Mesenchymal stem cell of Wharton's jelly (primary cell): ENCODE measurements around the genes SIRT1, STOX1 and DDX50.

DNA sequence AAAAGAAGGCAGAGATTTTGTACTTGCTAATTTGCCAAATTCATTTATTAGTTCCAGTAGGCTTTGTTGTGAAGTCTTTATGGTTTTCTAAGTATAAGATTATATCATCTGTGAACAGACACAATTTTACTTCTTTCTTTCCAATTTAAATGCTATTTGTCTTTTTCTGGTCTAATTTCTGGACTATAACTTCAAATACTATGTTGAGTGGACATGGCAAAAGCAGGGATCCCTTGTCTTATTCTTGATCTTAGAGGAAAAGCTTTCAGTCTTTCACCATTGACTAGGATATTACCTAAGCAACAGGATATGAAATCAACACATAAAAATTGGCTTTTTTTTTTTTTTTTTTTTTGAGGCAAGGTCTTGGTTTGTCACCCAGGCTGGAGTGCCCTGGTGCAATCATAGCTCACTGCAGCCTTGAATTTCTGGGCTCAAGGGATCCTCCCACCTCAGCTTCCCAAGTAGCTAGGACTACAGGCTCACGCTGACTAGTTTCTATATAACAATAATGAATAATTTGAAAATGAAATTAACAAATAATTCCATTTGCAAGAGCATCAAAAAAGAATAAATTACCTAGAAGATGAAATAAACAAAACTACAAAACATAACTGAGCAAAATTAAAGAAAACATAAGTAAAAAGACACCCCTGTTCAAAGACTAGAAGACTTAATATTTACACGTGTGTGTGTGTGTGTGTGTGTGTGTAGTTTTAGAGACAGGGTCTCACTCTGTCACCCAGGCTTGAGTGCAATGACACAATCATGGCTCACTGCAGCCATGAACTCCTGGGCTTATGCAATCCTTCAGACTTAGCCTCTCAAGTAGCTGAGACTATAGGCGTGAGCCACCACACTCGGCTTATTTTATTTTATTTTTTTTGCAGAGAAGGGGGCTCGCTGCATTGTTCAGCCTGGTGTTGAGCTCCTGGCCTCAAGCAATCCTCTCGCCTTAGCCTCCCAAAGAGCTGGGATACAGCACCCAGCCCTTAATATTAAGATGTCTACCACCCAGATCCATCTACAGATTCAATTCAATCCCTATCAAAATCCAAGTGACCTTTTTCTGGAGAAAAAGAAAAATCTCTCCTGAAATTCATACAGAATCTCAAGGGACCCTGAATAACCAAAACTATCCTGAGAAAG lies 90.6 kb downstream of the JMJD1C start:
- CAGE, long polyA plus RNA: no peak

GRCh38 chr10:63465019-63465806 lies 564 bp downstream of the JMJD1C start:
- CAGE, long polyA plus RNA: no peak

GRCh38 chr10:63496528-63497011 lies 24.6 kb upstream of the REEP3 start:
- CAGE, long polyA plus RNA: no peak

DNA sequence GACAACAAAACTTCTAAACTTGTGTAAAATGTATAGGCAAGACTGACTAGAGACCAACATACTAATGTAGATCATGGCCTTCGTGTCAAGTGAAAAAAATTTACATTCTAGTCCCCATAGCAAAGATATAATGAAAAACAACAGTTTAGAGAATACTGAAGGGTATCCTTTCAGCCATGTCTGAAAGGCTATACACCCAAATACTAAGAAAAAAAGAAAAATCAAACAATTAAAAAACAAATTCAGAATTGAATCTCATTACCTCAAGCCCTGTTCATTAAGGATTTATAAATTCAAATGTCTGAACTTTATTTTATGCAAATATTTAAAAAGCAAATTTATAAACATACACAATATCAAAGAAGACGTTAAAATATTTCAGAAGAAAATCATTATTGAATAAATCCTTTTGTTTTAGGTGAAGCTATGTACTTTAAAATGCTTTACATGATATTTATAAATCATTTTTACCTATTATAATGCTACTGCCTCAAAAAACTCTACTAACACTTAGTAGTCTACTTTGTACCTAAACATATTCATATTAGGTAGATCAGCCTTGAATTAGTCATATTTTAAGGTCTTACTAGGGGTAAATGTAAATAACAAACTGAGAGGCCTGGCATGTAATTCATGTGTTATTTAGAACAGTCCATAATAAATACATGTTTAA lies 21.6 kb upstream of the REEP3 start:
- CAGE, long polyA plus RNA: no peak

DNA sequence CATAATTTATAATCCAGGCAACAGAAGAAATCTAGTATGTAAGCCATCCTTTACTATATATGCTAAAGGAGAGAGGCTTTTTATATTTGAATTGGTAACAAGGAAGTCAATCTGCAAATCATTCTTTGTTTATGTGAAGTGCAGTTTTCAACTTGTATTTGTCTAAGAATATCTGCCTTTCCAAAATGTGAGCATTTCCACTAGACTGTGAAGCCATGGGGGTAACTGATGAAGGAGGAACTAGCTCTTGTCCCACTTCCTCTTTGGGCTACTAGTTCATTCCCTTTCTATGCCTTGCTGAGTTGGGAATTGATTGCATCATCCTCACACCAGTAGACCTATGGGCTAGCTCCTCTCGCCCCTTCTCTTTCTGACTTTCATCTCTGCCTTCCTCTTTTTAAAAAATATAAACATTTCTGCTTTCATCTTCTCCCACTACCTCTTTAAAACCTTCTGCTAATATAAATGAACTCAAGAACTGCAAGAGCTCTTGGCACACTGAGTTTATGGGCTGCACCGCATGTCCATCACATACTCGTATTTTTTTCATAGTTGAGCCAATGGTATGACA lies 181.8 kb downstream of the REEP3 start:
- CAGE, long polyA plus RNA: no peak

GRCh38 chr10:63711316-63711901 lies 190.2 kb downstream of the REEP3 start:
- CAGE, long polyA plus RNA: no peak

- CAGE, long polyA plus RNA: no peak
Measured at GRCh38 chr10:67230494-67231429, 304.9 kb downstream of the LRRTM3 start.

DNA sequence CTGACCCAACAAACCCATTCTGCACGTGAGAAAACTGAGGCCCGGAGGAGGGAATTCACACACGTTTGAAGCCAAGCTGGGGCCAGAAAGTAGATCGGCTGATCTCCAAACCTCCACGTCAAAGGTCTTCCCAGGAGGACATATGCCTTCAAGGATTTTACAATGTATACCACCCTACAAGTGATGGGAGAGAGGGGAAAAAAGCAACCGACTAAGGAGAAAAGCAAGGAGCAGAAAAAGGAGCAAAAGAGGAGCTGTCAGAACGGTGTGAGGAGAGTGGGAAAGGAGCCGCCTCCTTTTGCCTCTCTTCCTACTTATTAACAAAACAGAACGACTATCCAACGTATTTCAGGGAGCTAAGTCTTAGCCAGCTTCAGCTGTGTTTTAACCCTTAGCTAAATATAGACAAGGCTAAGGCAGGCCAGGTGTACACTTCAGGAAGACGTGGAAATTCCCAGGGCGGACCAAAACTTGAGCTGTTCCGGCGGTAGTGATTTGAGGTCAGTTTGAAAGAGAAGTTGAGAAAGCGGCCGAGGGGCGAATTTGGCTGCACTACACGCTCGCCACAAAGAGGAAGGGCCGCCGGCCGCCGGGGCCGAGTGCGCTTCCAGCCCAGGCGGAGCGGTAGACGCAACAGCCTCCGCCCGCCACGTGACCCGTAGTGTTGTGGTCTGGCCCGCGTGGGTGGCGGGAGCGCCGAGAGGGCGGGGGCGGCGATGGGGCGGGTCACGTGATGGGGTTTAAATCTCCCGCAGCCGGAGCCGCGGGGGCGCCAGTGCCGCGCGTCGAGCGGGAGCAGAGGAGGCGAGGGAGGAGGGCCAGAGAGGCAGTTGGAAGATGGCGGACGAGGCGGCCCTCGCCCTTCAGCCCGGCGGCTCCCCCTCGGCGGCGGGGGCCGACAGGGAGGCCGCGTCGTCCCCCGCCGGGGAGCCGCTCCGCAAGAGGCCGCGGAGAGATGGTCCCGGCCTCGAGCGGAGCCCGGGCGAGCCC lies at the start of gene SIRT1:
Gene SIRT1 (plus strand): TSS at position 772 of the 990 bp plus-strand sequence.
- CAGE, long polyA plus RNA: no peak

- CAGE, long polyA plus RNA: no peak
Measured at GRCh38 chr10:67954957-67955468, 70.6 kb downstream of the SIRT1 start.

DNA sequence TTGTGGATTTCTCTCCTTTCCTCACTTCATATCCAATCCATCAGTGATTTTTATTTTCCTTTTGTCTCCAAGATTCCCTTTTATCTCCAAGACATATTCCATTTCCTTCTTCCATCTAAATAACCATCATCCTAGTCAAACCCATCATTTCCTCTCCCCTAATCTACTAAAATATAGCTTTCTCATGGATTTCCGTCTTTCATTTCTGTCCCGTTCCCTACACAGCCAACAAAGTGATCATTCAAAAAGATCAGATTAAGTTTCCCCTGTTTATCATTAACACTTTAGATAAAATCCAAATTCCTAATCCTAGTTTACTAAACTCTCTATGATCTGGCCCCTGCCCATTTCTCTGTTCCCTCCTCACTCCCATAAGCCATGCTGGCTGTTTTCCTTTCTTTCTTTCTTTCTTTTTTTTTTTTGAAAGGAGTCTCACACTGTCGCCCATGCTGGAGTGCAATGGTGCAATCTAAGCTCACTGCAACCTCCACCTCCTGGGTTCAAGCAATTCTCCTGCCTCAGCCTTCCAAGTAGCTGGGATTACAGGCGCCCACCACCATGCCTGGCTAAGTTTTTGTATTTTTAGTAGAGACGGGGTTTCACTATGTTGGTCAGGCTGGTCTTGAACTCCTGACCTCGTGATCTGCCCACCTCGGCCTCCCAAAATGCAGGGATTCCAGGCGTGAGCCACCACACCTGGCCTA lies 80.1 kb downstream of the SIRT1 start:
- CAGE, long polyA plus RNA: no peak

DNA sequence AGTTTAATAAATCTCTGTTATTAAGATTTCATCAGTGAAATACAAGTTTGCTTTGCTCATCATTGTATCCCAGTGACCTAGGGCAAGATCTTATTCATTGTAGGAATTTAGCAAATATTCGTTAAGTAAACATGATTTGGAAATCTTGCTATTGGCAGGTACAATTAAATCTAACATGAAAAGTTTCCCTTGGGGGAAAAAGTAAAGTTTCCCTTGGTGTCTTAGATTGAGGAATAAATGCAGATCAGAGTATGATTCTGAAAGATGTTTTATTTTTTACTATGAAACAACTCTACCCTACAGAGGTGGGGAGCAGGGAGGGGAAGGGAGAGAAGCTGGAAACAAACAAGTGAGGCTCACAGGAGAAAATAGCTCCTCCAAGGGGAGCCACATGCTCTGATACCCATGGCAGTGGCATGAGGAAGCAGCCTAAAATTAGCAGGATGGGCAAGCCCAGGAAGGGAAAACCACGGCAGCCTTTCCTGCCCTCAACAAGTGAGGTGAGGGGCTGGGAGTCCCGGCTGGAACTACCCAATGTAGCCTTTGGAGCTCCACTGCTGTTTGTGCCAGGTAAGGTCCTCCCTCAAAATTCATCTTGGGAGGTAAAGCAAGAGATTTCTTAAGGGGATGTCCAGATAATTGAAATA lies 12.5 kb upstream of the HERC4 start:
- CAGE, long polyA plus RNA: no peak

DNA sequence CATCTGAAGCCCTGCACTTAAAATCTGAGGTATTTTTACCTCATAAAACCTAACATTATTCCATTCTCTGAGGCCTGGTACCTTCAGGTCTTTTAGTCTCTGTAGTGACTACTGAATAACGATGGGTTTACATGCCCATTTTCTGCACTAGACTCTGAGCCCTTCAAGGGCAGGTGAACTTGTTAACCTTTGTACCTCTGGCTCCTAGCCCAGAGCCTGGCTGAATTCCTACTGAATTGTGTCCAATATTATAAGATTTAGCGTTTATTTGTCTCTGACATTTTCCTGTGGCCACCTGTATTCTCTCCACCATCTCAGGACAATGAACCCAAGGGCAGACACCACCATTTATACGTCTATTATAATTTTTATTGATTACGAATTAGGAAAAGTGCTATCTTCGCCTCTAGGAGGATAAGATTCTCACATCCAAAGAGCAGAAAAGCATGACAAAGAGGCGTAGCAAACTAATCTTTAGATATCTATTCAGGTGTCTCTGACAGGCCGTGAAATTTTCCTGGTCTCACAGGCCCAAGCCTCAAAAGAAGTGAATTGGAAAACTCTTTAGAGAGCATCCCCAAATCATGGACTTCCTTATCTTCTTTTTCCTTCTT lies 27.9 kb upstream of the HNRNPH3 start:
- CAGE, long polyA plus RNA: no peak

DNA sequence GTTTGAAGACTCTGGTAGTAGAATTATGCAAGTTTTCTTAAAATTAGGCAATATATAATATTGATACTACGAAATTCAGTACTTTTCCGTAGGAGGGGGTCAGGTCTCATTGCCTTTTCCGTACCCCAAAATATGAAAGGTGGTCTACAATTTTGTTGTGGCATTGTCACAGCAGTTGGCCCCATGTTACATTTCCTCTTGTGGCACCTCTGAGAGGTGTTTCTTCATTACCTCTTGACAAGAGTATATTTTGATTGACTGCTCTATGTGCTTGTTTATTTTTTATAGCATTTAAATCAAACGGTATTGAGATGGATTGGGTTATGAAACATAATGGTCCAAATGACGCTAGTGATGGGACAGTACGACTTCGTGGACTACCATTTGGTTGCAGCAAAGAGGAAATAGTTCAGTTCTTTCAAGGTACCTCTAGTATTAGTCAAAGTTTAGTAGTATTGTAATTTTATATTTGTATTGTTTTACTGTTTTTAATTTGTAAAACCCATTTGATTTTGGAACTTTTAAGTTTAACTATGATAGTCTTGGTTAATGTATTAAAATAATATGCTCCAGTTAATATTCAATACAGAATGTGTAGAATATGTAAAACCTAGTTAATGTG lies 4.3 kb upstream of the PBLD start:
- CAGE, long polyA plus RNA: no peak

DNA sequence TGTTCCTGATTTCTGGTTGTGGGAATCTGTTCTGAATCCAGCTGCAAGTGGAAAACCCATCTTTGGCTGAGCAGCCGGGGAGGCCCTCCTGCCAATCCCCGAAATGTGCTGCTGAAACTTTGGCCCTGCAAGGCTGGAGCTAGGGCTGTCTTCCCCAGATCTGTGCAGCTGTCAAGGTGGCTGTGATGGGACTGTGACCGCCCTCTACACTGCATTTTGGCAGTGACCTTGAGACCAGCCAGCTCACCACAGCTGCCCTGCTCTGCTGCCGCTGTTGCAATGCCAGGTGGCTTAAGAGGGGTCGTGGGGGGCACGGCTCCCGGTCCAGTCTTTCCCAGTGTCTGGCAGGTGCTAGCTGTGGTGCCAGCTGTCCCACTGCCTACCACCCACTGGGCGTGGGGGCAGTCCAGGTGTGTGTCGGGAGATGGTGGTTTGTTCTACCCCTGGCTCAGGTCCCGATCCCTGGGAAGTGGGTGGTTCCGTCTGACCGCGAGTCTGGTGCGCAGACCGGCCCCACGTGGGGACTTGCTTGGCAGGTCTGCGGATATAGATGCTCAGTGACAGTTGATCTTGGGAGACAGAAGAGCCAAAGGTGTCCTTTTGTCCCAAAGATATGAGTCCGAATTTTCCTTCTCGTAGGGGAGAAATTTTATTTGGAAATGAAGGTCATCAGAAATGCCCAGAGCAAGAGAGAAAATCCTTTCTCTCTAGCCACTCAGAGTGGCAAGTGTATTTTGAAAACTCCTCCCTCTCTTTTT lies 39.2 kb downstream of the TET1 start:
- CAGE, long polyA plus RNA: no peak

DNA sequence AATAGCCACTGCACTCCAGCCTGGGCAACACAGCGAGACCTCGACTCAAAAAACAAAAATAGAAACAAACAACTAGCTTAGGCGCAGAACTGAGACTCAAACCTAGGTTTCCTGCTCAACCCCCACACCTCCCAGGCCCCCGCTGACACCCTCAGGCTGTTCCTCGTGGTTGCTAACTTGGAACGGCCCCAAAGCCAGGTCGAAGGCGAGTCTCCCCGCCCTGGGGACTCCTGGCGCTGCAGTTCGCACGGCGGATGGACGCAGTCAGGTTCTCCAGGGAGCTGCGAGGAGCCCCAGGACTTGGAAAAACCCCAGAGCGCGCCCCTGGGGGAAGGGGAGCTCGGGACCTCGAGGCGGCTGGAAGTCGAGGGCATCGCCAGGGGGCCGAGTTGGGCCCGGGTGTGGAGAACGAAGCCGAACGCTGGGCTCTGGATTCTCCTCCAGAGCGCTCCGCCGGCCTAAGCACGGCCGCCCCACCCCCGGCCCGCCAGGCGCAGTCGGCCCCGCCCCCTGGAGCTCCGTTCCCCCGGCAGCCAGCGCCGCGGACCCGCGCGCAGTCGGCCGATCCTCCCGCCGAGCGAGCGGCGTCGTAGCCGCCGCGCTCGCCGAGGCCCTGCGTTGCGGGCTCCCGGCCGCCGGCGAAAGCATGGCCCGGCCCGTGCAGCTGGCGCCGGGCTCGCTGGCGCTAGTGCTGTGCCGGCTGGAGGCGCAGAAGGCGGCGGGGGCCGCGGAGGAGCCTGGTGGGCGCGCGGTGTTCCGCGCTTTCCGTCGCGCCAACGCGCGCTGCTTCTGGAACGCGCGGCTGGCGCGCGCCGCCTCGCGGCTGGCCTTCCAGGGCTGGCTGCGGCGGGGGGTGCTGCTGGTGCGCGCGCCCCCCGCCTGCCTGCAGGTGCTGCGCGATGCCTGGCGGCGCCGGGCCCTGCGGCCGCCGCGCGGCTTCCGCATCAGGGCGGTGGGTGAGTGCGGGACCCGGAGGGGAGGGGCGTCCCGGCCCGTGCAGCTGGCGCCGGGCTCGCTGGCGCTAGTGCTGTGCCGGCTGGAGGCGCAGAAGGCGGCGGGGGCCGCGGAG lies at the start of gene STOX1:
Gene STOX1 (plus strand): TSS at position 554 of the 1,069 bp plus-strand sequence.
- CAGE, long polyA plus RNA: no peak

DNA sequence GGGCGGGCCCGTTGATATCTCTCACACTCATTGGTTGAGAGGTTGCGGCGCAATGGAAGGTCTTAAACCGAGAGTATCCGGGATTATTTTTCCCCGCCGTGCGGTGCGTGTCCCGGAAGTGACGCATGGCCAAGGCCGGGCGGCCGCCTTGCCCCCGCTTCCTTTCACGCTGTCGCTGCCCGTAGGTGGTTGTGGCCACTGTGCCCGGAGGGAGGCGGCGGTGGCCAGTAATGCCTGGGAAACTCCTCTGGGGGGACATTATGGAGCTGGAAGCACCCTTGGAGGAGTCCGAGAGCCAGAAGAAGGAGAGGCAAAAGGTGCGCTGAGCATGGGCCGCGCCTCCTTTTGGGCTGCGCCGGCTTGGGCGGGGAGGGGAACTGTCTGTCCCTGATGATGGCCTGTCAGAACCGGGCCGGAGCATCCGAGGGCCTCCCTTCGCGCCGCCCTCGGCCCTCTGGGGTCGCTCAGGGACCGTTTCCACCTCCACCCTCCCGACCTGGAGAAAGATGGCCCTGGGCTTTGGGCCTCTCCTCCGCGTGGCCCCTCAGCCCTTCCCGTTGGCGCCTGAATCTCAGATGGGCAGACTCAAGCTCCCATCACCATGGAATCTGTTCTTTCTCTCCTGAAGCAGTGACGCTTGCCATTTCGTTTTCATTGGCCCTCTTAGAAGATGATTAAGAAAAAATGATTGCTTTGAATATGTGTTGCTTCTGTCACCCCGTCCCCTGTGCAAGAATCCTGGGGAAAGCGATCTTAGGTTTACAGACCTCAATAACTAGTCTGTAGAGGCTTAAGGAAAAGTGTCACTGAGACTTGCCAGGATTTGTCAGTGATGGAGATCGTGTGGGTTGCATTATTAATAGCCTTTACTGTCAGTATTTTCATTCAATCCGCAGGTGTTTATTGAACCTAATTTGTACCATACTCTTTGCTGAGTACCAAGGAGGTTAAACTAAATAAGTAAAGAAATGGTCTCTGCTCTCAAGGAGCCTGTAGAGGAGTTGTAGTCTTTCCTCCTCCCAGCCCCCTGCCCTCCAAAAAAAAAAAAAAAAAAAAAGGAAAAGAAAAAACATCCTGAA lies at the start of gene DDX50:
Gene DDX50 (plus strand): TSS at position 161 of the 1,079 bp plus-strand sequence.
- CAGE, long polyA plus RNA: no peak

DNA sequence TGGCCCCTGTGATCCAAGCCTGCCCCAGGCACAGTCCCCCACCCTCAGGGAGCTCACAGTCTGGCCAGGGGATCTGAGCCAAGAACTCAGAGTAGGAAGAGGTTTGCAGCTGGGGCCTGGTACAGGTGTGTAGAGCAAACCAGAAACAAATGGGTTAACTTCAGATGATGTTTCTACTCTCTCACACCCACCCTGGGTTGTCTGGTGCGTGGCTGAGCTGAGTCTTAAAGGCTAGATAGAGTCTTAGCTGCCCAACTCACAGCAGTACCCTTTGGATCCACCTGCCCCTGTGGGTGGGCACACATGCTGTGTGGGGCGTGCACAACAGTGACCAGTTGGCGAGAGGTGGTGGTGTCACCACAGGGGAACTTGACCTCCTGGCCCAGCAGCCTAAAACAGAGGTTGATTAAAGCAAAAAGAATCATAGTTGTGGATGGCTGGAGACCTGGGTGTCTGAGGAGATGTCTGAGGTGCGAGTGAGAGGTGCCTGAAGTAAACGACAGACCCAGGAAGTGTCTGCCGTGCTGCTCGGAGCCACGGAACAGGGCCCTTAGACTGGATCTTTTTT lies 31.2 kb upstream of the SRGN start:
- CAGE, long polyA plus RNA: no peak

- CAGE, long polyA plus RNA: no peak
Measured at GRCh38 chr10:69096103-69096540, 8.2 kb downstream of the SRGN start.

DNA sequence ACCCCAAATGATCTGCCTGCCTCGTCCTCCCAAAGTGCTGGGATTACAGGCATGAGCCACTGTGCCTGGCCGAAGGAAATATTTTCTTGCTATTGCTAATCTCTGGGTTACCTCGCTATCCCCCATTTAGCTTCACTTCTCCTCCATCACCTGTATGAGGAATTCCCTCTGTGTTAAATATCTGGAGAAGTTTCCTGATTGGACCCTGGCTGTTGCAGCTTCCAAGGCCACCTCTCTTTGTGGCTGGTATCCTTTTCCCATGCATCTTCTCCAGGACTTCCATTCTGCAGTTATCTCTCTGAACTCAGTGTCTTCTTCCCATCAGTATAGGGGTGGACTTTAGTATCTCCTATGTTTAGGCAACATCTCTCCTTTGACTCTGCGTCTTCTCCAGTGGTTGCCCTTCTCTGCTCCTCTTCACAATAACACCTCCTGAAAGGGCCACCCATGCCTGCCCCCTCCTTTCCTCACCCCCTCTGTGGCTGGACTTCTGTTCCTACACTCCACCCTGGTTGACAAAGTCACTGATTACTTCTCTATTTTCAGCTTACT lies 13.4 kb downstream of the SRGN start:
- CAGE, long polyA plus RNA: no peak

GRCh38 chr10:69103755-69104951 lies 16.2 kb downstream of the SRGN start:
- CAGE, long polyA plus RNA: no peak